A673 (cell line): ENCODE results near the gene APMAP.

DNA sequence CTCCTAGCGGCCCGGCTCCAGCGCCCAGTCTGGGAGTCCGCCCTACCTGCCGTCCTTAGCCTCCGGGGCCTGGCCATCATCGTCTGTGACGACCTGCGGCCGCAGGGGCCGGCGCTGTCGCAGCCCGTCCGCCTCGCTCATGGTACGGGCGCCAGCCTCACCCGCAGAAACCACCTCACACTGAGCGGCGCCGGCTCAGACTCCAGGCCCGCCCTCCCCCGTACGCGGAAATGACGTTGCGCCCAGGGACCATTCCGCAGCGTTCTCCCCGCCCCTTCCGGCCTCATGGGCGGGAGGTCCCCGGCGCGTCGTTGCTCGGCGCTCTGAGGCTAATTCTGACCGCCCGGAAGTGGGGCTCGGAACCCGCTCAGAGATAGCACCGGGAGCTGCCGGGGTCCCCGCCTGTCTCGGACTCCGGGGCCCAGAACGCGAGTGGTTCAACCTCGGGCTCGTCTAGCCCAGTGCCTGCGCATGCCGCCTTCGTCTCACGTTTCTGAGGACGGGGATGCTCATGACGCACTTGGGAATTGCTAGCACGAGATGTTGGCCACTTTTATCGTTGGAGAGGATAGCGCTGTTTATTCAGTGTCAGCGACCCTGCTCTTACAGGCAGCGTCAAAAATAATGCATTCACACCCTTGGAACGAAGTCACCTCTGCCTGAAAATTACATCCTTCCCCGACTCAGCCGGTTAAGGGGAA lies at the start of gene APMAP:
TSS of gene APMAP (minus strand) at position 204 of the 701 bp plus-strand sequence.
- PRO-cap: bidirectional peak, plus-strand start at position 332 of the sequence, minus-strand start at position 203 of the sequence; bidirectional peak, plus-strand start at position 578 of the sequence, minus-strand start at position 495 of the sequence

- PRO-cap: no peak
These were observed 5.3 kb downstream of the VSX1 start for GRCh38 chr20:25076708-25077028.

DNA sequence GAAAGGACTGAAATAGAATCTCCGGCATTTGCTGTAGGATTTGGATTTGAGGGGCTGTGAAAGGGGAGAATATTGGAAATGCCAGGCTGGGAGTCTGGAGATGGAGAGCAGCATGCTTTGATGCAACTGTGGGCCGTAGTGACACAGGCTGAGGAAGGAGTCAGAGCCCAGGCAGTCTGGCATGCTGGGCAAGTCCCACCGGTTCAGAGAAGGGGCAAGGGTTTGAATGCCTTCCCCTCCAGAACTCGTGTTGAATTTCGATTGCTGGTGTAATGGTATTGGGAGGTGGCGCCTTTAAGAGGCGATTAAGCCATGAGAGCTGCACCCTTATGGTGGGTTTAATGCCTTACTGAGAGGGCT lies 9.5 kb upstream of the PYGB start:
- PRO-cap: no peak

DNA sequence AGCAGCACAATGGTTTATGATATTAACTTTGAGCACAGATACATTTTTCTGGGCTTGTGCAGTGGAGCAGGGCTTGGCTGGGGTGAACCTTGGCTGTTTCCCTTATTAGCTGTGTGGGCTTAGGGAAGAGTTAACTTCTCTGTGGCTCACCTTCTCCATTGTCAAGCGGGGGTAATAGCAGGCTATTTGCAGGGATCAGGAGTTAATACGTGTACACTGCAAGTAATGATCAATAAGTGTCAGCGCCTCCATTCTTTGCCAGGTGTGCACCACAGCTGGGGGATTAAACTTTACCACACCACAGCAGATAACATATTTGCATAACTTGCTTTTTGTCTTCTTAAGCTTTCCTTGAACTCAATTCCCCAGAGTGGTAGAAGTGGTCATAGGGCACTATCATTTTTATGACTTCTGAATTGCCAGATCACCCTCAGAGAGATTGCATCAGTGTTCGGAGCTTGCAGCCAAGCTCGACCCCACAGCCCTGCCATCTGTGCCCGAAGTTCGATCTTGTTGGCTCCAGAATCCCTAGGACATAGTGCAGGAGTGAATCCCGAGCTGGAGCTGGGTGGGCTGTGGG lies 1.5 kb upstream of the PYGB start:
- PRO-cap: no peak

- PRO-cap: no peak
These were observed 7.5 kb downstream of the PYGB start for GRCh38 chr20:25255324-25255872.

DNA sequence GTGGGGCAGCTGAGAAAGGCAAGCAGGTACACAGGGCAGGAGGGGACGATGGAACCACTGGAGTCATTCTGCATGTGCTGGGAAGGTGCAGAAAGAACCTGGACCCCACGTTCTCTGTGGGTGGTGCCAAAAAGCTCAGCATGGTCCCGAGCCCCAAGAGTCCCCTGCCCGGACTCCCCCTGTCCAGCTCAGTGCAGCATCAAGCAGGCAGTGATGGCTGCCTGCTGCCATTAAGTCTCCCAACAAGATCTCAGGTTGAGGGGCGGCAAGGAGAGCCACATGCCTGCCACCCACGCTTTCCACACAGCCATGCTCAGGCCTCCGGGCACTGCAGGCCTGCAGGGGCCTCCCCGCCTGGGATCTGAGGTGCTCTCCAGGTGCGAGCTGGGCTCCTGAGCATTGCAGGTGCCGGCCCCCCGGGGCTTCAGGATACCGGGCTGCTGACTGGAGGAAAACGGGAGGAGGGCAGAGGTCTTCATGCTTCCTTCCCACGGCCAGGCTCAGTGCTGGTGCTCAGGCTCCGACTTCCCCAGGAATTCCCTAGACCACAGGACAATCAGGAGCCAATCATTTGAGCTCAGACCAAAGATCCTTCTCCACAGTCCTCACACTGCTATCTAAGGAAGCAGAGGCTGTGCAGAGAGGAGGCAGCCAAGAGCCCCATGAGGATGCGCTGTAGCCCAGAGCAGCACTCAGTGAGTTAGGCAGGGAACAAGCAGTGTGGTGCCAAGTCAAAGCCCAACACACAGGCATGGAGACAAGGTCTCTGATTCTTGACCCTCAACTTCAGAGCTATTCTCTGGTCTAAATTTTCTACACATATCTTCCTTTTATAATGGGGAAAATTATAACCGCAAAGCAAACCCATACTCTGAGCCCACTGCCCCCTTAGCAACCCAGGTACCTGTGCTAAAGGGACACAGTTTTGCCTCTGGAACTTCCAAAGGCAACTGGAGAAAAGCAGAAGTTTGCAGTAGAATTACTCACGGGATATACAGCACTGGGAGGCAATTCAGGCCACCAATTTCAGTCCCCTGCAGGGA lies 52.8 kb downstream of the PYGB start:
- PRO-cap: no peak

DNA sequence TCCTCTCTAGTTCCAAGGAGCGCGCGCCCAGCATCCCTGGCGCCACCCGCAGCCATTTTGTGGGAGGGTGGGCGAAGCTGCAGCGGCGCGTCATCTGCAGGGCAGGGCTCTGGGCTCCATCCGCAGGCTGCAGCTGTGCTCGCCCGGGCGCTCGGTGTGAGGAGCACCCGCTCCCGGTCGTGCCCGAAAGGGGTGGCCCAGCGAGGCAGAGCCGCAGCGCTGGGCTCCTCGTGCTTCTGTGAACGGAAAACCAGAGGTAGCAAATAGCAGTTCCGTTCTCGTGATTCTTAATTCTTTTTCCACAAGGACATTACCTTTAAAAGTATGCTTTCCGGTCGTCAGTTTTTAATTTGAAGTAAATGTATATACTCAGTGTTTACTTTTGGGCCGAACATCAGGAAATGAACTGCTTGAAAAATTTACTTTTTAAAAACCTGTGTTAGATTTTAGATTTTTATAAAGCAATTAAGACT lies 344 bp upstream of the ABHD12 start:
- PRO-cap: bidirectional peak, plus-strand start at position 136 of the sequence, minus-strand start outside the sequence

DNA sequence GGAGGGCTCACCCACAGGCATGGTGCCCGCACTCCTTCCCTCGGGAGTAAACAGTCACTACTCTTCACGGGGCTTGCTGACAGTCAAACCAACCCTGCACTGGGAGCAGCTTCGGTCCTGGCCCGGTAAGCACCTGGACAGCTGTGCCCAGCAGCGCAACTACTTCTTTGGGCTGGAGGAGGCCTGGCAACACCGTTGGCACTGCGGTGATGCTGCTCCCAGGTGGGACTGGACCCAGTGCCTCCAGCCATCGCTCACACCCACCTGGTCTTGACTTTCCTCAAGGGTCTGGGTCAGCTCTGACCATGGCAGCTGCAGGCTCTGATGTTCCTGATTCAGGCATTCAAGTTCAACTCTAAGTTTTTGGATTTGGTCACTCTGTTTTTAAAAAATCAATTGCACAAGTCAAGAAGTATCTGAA lies 53.8 kb downstream of the GINS1 start:
- PRO-cap: no peak

- PRO-cap: no peak
These were observed 46.2 kb downstream of the NINL start for GRCh38 chr20:25538712-25539948.

DNA sequence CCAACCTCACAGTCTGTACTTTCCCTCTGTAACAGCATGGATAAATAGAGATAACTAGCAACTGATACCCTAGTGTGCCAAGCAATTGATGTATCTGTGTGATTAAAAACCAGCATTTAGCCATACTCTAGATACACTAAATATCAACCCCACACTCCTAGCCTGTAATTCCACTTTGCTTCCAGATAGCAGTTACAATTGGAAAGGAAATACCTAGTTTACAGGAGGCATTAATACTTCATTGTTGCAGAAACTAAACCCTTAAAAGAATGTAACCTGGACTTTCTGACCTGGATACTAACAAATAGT lies 556.1 kb upstream of the ZNF337 start:
- PRO-cap: no peak

GRCh38 chr20:29427300-29427984 lies 1830.0 kb upstream of the DEFB115 start:
- PRO-cap: no peak

DNA sequence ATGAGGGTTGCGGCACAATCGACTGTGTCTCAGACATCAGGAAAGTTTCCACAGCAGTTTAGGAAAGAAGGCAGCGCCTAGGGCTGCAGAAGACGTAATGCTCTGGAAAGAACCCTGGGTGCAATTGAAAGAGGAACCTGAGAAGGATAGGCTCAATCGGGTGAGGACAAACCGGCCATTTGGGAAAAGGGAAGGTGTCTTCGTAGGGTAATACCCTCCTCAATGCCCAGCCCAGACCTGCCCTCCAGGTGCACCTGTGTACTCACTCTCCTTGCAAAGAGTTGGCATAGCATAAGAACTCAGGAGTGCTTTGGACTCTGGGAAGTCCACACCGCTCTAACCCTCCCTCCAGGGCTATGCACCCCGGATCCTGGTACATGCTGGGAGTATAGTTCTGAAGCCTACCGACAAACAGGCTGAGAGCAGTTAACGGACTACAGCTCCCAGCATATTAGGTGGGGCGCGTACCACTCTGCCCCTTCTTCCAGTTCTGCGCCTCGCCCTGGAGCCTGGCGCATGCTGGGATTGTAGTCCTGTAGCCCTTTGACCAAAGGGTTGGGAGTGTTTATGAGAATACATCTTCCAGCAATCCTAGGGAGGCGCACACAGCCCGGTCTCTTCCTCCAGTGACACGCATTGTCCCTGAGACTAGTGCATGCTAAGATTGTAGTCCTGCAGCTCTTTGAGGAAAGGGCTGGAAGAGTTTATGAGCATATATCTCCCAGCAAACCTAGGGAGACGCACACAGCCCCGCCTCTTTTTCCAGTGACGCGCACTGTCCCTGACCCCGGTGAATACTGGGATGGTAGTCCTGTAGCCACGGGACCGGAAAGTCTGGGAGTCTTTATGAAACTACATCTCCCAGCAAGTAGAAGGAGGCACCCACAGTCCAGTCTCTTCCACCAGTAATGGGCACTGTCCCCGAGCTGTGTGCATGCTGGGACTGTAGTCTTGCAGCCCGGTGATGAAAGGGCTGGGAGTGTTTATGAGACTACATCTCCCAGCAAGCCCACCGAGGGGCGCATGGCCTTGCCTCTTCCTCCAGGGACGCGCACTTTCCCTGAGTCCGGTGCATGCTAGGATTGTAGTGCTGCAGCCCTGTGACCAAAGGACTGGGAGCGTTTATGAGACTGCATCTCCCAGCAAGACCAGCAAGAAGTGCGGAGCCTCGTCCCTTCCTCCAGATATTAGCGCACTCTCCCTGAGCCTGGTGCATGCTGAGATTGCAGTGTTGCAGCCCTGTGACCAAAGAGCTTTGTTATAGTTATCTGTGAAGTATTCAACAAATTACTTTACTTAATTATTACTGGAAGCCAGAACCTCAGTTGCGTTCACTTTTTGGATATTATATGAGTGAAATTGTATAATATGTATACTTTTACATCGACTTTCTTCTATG lies 1812.3 kb upstream of the DEFB115 start:
- PRO-cap: unidirectional peak, minus-strand start at position 684 of the sequence; bidirectional peak, plus-strand start at position 1,195 of the sequence, minus-strand start at position 907 of the sequence

DNA sequence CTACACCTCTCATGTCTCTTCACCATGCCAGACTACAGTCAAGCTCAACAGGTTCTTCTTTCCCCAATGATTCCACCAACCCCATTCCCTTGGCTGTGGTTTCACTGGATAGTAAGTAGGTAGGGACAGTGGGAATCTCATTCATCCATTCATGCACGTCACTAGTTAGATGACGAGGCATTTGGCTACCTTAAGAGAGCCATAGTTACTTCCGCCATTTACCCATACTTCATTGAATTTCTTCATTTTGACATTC lies 744.9 kb upstream of the DEFB115 start:
- PRO-cap: unidirectional peak, minus-strand start at position 160 of the sequence

GRCh38 chr20:30579035-30579636 lies 678.3 kb upstream of the DEFB115 start:
- PRO-cap: no peak

DNA sequence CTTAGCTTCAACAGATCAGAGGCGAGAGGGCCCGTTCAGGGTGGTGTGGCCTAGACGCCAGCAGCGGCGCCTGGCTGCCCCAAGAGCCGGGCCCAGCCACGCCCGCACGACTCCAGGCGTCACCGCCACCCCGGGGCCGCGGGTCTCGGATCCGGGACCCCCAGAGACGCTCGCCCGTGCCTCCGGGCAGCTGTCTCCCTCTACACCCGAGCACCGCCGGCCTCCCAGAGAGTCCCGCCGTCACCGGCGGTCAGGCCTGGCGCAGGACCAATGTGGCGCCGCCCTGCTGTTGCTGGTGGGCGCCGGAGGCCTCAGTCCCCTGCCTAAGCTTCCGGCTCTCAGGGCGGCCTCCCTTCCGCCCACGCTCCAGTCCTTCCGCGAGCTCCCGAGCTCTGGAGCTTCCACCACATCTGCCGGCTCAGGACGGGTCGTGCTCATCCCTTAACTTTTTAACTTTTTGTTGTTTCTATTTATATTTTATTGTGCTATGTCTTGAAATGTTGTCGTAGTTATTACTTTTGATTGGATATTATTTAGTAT lies 441.2 kb upstream of the DEFB115 start:
- PRO-cap: unidirectional peak, minus-strand start at position 250 of the sequence

- PRO-cap: no peak
These were observed 431.8 kb upstream of the DEFB115 start for GRCh38 chr20:30825739-30826022.

DNA sequence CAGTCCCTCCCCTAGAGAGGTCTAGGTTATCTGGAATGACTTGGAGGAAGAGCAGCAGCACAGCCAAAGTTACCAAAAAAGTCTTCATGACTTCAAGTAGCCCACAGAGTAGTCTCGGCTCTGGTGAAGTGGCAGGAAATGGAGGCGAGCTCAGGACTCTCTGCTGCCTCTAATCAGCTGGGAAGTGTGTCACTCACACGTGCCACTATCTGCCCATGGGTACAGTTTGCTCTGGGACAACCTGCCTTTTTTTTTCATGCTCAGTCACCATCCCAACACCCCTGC lies 16.7 kb upstream of the DEFB123 start:
- PRO-cap: no peak

GRCh38 chr20:31475518-31475925 lies 434 bp downstream of the REM1 start:
- PRO-cap: no peak

GRCh38 chr20:31496559-31497295 lies 17.5 kb upstream of the HM13 start:
- PRO-cap: no peak

GRCh38 chr20:31608047-31608960 lies 3.2 kb downstream of the ID1 start:
- PRO-cap: no peak